ENCODE measurements around the genes CBLIF and MS4A4A.

GRCh38 chr11:57779195-57779853 lies 17.7 kb downstream of the CTNND1 start:
- RRBS = no CpG with 5 or more reads among the region's 2 CpGs

DNA sequence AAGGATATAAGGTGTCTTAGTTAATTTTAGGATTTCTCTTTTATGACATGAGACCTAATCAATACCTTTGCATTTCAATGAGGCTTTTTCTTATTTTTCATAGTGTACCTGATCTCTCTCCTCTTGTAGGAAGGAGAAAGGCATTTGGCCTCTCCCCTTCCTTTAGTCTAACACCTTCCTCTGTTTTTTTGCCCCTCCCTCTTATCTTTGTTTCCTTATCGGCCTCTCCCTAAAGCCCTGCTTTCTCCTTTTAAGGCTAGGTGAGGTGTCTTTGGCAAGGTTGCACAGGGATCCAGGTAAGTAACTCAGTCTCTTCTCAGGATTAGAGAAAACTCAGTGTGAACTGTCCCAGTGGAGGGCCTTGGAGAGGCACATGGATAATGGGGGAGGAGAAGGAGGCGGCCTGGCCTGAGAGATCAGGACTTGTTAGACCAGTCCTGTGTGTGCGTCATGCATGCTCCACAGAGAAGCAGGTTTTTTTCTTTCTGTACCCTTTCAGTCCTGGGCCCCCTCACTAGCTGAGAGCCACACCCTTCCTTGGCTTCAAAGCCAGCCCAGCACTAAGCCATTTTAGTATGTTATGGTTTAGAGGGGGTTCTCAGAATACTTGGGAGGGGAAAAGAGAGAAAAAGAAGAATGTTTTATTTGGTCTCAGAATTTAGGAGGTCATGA lies 19.9 kb downstream of the CTNND1 start:
- RRBS = no CpG with 5 or more reads among the region's 3 CpGs

DNA sequence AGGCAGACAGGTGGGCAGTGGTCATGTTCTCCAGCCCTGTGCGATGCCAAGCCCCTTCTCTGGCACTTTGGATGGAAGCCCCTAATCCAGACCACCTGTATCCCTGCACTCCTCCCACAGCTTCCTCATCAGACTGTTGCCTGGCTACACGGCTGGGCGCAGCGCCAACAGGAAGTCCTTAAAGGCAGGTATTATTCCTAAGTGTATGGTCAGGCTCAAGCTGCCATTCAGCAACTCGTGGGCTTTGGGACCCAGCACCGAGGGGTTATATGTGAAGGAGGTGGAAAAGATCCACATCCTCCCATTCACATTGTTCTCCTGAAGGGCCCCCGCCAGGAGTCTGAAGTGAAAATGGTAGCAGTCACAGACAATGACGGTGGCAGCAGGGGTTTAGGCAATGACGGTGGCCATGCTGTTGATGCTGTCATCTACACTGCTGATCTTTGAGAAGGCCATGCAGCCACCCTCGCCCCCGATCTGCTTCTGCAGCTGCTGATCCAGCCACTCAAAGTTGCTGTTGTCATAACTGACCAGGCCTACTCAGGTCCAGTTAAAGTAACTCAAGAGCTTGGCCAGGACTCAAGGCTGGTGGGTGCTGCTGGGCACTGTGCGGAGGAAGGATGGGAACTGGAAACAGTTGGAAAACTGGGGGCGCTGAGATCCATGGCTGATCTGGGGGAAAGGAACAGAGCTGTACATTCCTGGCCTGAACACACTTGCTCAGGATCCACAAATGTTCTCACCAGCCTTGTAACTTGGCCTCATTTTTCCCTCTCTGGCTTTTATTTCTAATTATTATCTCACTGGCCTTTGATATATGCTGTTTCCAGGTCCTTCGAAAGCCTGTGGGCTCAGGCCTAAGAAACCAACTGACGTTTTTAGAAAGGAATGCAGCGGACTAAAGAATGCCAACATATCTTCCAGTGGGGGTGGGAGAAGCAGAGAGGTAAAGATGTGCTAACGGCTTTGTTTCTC lies 27.8 kb downstream of the OR6Q1 start:
- RRBS = no CpG with 5 or more reads among the region's 17 CpGs

GRCh38 chr11:58525377-58525602 lies 17.4 kb upstream of the OR5B21 start:
- RRBS = no CpG with 5 or more reads among the region's 4 CpGs

- RRBS = no CpG with 5 or more reads among the region's 5 CpGs
These were observed 2.0 kb downstream of the LPXN start for GRCh38 chr11:58573278-58574360.

GRCh38 chr11:59062578-59062836 lies 23.6 kb upstream of the GLYATL1B start:
- RRBS = no CpG with 5 or more reads among the region's 15 CpGs

DNA sequence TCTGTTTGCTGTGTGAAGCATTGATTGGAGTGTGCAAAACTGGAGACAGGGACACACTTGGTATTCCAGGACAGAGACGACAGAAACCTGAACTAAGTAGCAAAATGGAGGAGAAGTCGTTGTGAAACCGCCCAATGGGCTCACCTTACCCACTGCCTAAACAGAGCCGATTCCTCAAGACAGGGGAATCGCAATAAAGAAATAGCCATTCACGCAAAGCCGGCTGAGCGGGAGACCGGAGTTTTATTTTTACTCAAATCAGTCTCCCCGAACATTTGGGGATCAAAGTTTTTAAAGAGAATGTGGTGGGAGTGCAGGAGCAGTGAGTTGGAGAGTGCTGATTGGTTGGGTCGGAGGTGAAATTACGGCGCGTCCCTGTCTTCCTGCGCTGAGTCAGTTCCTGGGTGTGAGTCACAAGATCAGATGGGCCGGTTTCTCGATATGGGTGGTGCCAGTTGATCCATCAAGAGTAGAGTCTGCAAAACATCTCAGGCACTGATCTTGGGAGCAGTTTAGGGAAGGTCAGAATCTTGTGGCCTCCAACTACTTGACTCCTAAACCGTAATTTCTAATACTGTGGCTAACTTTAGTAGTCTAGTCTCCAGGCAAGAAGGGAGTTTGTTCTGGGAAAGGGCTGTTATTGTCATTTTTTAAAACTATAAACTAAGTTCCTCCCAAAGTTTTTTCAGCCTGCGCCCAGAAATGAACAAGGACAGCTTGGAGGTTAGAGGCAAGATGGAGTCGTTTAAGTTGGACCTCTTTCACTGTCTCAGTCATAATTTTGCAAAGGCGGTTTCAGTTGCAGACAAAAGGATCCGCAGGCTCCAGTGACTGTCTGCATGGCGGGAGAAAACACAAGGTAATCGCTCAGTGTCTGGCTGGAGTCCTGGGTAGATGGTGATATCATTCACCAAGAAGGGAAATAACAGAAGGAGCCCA lies 34.0 kb downstream of the OR4D9 start:
- RRBS = no CpG with 5 or more reads among the region's 24 CpGs

DNA sequence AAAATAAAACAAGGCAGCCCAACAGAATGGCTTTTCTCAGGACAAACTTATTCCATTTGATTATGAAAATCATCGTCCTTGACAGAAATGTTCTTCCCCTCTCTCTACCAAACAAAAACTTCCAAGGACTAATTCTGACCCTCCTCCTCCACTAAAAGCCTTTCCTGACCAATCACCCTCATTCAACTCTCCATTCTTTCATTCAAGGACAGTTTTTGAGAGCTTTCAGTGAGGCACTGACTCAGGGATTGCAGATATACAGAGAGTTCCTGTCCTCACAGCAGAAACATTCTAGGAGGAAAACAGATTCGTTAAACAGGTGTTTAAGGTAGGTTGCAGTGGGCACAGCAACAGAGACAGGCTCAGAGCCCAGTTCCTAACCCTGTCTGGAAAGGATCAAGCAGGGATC lies 41.5 kb downstream of the OR4D9 start:
- RRBS = no CpG with 5 or more reads among the region's 2 CpGs

GRCh38 chr11:59558219-59558691 lies 46.9 kb downstream of the OR4D9 start:
- RRBS = no CpG with 5 or more reads among the region's 10 CpGs

DNA sequence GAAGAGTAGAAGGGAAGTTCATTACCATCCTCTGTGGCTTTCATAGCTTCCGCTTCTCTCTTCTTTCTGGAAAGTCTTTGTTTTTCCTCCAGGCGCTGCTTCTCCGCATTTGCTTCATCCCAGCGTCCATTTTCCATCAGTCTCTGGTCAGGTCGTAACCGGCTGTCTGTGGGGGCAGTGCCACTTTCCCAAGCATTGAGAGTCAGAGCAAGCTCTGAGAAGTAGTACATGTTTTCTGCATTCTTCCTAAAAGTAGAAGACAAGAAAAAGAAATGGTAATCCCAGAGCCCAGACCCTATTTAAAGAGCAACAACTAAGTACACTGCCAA lies 38.8 kb downstream of the OSBP start:
- RRBS = no CpG with 5 or more reads among the region's 6 CpGs

GRCh38 chr11:59580006-59580365 lies 35.6 kb downstream of the OSBP start:
- RRBS = no CpG with 5 or more reads among the region's 3 CpGs

DNA sequence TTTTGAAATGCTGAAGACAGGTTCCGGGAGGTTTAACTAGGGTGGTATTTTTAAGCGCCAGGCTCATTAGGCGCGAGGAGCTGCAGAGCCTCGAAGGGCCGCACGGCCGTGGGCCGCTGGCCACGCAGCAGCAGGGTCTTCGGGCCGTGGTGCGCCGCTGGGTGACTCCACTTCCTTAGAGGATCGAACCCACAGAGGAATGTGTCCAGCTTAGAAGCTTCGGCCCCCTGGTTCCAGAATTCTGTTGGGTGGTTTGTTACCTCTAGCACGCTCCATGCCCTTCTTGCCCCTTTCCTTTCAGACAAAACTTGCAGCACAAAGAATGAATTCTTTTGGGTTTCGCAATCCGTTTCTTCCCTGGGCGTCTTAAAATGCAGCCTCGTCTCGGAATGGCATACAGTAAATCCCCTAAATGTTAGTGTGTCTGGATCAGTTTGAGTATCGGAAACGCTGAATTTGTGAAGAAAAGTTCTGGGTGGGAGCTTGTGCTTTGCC lies 813 bp upstream of the PATL1 start:
- RRBS = no CpG with 5 or more reads among the region's 24 CpGs

- RRBS = no CpG with 5 or more reads among the region's 41 CpGs
These were observed 1.1 kb upstream of the STX3 start for GRCh38 chr11:59753877-59754693.

- RRBS = no CpG with 5 or more reads among the region's 7 CpGs
These were observed 23.5 kb downstream of the MRPL16 start for GRCh38 chr11:59786970-59787533.

GRCh38 chr11:59845427-59845761 lies at the start of gene CBLIF:
Gene CBLIF, minus strand, starts transcription at chr11:59845499.
- RRBS = no CpG with 5 or more reads among the region's 4 CpGs

DNA sequence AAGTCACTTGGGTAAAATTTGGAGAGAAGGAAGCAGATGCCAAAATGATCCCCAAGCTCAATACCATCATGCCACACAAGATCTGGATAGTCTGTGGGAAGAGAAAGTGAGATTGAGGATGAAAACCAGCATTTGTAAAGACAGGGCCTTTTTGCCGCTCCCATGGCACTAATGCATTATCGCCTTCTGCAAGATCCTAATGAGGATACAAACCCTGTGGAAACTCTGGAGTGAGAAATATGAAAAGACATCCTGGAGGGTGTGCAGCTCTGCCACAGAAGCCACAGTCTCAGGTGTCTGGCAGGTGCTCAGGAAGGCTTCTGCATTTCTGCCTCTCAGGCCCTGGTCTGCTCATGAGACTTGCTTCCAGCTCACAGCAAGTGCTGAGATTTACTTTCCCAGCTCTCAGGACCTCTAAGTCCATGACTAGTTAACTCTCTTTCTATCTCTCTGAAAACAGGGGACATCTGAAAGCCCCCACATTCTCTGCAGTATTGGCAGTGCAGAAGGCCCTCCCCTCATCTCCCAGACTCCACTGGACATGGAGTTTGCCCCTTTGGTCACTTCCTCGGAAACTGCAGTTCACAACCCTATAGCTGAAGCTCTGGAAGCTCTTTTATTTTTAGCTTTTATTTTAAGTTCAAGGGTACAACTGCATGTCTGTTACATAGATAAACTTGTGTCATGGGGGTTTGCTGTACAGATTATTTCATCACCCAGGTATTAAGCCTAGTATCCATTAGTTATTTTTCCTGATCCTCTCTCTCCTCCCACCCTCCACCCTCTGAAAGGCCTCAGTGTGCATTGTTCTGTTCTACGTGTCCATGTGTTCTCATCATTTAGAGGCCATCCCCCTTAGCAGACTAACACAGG lies 2.8 kb downstream of the MS4A6A start:
- RRBS = no CpG with 5 or more reads among the region's 4 CpGs

DNA sequence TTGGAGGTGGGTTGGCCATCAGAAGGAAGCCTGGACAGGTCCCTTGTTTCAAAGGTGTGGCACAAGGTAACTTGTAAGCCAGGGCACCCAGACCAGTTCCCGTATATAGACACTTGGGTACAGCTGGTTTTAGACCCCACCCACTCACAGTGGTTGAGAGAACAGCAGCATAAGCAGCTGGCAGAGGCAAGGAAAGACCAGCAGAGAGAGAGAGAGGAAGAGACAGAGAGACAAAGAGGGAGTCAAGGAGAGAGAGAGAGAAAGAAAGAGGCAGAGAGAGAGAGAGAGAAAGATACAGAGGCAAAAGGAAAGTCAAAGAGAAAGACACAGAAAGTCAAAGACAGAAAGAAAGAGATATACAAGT lies 3.7 kb upstream of the MS4A6A start:
- RRBS = no CpG with 5 or more reads among the region's 1 CpG

DNA sequence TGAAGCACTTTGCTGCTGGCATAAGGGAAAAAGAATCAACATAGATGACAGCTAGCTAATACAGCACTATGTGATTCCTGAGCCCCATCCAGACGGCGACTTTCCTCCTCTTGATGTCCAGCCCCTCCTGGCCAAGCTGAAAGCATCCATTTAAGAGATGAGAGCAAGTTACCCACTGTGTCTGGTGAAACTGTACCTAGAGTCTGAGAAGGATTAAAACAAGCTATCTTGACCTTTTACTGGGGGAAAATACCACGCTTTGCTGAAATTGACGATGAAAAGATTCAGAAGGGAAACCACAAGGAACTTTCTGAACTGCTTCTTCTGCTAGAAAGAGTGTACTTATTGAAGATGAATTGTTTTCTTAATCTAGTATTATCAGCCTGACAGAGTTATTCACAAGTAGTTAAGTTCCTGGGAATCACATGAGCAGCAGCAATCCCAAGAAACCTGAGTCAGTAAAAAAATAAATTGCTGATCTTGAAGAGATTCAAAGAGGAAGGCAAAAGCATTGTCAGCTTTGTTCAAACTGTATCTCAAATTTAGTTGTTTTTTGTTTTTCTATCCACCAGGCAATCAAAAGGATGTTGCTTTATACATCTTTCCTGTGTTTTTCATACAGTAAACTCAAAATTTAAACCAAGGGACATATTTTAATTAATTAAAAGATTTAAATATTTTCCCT lies 13.1 kb upstream of the MS4A6A start:
- RRBS = no CpG with 5 or more reads among the region's 4 CpGs

DNA sequence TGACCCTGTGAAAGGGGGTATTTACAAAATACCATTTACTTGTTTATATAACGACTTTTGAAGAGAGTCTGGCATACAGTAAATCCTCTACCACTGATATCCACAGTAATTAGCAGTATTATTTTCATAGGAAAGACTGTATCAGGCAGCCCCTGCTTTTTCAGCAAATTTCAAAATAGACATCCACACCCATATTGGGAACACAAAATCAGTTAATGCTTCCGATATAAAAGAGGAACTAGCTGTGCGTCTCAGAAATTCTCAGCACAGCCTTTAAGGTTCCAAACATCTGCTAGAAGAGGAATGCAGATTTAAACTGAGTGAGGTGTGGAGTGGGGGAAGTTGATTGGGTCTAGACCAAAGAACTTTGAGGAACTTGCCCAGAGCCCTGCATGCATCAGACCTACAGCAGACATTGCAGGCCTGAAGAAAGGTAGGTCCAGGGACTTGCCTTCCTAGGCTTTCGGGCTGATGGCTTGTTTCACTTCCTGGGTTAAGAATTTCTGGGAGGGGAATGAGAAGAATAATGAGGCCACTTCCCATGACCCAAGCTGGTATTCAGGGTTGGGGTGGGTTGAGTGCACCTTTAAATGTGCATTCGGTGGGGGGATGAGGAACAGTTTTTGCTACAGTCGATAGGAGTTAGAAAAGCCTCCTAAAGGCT lies at the start of gene MS4A4A:
Gene MS4A4A (plus strand): TSS at position 383 of the 664 bp plus-strand sequence.
- RRBS = no CpG with 5 or more reads among the region's 6 CpGs

All from iris pigment epithelial cell (primary cell).